Mesenchymal stem cell of the bone marrow (primary cell): ENCODE measurements around the genes AMZ1 and SDK1.

DNA sequence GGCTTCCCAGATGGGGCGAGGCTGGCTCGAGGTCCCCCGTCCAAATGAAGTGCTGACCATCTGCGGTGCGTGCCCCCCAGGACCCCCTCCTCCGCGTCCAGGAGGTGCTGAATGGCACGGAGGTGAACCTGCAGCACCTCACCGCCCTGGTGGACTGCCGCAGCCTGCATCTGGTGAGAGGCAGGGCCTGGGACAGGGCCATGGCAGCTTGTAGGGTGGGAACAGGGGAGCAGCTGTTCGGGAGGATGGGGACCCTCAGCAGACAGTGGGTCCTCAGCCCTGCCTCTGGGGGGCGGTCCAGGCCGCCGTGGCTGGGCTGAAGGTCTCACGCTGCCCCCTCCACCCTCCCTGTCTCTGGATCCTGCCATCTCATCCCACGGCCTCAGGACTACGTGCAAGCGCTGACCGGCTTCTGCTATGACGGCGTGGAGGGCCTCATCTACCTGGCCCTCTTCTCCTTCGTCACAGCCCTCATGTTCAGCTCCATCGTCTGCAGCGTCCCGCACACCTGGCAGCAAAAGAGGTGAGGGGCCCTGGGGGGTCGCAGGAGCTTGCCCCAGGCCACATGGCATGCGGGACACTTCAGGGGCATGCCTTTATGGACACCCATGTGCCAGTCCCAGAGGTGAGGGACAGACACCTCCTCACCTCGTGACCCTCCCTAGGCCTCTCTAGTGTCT, 24.4 kb downstream of the TTYH3 start:
- CAGE, long polyA plus RNA = no peak

- CAGE, long polyA plus RNA = no peak
Observed at GRCh38 chr7:2676489-2676944, 11.5 kb upstream of the AMZ1 start.

- CAGE, long polyA plus RNA = no peak
Observed at GRCh38 chr7:2687960-2688607, at the start of gene AMZ1. AMZ1 (plus strand) TSS chr7:2688202.

- CAGE, long polyA plus RNA = no peak
Observed at GRCh38 chr7:2698711-2699534, 10.9 kb downstream of the AMZ1 start.

DNA sequence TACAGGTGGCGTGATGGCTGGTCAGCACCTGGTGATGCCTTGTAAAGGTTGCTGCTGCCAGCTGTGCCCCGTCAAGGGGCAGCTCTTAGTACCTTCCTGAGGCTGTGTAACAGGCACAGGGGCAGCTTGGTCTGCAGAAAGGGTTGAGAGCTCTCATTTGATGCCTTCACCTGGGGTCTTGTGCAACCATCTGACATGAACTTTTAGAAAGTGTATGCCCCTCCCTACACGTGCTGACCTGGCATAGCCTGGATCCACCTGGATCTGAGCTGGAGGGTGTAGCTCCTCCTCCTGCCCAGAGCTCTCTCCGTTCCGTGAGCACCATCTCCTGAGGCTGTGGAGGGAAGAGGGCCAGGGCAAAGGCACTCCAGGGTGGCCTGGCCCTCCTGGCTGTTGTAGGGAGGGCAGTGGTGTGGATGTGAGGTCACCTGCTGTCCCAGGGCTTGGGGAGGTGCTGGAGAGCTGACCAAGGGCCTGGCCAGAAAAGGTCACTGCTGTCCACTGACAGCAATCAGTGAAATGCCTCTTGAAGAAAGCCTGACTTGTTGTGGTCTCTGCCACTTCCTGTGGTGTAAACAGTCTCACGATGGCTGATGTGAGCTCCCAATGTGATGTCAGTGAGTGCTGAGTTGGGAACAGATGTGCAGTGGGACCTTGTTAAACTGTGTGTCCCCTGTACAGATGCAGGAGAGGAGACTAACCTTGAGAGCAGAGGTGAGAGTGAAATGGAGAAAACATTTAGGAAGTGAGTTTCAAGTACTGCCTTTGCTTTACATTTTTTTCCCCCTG, 23.0 kb downstream of the AMZ1 start:
- CAGE, long polyA plus RNA = no peak

GRCh38 chr7:2720685-2721453, 32.9 kb downstream of the AMZ1 start:
- CAGE, long polyA plus RNA = no peak

DNA sequence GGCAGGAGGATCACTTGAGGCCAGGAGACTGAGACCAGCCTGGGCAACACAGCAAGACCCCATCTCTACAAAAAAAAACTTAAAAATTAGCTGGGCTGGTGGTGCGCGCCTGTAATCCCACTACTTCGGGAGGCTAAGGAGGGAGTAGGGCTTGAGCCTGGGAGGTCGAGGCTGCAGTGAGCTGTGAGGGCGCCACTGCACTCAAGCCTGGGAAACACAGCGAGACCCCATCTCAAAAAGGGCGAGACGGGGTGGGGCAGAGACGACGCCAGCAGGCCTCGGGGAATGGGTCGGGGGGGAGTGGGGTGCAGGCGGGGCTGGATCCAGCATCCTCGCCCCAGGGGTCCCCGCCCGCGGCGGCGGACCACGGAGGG, 708 bp downstream of the GNA12 start:
- CAGE, long polyA plus RNA = no peak

GRCh38 chr7:2880775-2881214, 36.7 kb upstream of the GNA12 start:
- CAGE, long polyA plus RNA = no peak

DNA sequence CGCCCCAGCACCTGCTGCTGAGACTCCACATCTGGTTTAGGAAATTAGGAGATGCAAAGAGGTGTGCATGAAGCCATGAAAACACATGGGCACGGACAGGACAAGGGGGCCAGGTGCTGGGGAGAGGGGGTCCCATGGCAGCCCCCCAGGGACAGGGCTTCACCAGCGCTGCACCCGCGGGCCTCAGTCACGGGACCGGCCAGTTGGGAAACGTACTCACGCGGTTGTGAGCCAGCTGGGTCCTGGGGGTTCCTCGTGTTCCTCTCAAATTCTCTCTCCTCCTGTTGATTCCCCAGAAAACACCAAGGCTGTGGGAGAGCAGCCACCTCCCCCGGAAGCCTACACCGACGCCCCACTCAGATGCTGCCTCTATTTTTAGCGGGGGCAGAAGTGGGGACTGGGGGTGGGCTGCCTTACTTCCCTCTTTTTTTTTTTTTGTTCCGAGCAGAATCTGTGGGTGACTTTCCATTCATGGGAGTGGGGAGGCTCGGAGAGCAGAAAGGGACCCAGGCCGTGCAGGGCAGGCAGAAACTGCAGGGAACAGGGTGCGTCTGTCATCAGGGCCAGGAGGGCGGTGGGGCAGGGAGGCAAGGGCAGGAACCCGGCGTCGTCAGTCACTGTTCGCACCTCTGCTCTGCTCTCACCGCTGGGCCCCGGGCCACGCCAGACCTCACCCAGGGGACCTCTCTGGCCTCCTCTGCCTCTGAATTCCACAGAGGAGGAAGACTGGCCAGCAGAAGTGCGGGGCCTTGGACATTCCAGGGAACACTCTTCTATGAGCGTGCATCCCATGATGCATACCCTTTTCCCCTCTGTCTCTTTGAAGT, 63.2 kb downstream of the CARD11 start:
- CAGE, long polyA plus RNA = no peak

- CAGE, long polyA plus RNA = no peak
Observed at GRCh38 chr7:3159458-3159878, 115.8 kb upstream of the CARD11 start.

GRCh38 chr7:3300538-3301434, at the start of gene SDK1:
SDK1 (plus strand) TSS chr7:3301252.
- CAGE, long polyA plus RNA = no peak

DNA sequence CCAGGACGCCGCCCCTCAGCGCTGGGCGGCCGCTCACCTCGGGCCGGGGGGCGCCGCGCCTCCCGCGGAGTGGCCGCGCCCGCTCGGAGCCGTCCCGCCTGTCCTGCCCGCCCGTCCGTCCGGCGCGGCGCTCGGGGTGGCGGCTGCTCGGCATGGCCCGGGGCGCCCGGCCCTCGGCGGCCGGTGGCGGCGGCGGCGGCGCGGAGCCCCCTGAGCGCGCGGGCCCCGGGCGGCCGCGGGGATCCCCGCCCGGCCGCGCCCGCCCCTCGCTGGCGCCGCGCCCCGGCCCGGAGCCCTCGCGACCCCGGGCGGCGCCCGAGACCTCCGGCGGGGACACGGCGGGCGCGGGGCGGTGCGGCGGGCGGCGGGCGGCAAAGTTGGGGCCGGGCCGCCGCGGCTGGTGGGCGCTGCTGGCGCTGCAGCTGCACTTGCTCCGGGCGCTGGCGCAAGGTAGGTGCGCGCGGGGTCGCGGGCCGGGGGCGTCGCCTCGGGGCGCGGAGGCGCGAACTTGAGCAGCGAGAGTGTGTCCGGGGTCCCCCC, 453 bp downstream of the SDK1 start:
- CAGE, long polyA plus RNA = no peak

GRCh38 chr7:3370674-3371665, 69.9 kb downstream of the SDK1 start:
- CAGE, long polyA plus RNA = no peak

- CAGE, long polyA plus RNA = no peak
Observed at GRCh38 chr7:3638967-3639266, 337.9 kb downstream of the SDK1 start.

DNA sequence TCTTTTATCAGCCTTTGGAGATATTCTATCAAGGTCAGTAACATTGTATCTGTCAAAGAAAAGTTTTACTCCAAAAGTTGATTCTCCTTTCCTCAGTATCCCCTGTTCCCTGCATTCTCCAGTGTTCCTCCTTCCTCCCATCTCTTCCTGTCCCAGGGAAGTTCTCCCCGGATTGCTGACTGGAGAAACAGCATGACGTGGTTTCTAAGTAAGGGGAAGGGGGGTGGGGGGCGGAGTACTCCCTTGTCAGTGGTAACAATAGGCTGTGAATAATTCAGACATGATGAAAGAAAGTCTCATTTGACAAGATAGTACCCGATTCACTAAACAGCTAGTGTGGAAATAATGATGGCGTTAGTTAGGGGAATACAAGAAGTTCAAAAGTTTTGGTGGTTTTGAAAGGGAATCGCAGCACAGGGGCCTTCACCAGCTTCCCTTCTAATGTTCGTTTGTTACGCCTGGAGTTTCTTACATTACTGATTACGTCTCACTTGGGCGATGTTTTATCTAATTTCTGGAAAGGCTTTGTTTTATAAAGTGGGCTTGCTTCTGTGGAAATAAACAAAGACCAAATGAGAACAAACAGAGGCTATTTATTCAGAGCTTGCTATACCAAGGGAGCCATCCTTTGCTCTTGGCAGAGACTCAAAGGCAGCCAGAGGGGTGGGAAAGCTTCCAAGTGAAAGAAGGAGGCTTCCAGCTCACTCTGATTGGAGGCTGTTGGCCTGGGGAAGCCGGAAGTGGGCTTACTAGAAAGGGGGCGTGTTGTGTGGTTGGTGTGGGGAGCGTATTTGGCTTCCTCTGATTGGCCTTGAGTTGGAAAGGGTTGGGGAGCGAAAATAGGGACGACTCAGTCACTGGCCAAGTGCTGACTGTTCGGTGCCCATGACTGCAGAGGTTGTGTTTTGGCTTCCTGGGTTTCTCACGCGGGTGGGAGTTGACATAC, 453.7 kb downstream of the SDK1 start:
- CAGE, long polyA plus RNA = no peak

GRCh38 chr7:3861706-3862160, 560.7 kb downstream of the SDK1 start:
- CAGE, long polyA plus RNA = no peak

- CAGE, long polyA plus RNA = no peak
Observed at GRCh38 chr7:4267608-4268169, 414.4 kb upstream of the FOXK1 start.

GRCh38 chr7:4613884-4614358, 68.2 kb upstream of the FOXK1 start:
- CAGE, long polyA plus RNA = no peak

DNA sequence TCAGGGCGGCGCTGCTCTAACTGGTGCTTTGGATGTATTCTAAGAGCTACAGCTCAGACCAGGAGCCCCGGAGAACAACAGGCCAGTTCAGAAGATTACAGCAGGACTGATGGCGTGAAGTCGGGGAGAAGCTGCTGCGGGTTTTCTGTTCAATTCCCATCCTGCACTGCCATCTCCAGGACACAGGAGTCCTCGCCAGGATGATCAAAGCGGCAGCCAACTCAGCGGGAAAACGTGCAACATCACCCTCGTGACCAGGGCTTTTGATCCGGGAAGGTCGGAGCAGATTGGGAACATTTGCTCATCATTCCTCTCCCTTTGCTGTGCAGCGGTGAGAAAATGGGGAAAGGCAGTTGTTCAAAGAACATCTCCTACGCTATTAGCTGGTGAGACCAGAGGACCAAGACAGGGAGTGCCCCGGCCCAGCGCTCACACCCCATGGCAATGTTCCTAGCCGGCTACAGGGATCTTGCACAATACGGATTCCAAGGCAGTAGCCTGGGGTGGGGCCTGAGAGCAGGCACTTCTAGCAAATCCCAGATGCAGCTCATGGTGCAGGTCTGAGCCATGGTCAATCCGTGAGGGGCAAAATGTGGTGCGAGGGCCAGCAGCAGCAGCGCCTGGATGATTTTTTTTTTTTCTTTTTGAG, 50.3 kb upstream of the FOXK1 start:
- CAGE, long polyA plus RNA = no peak

DNA sequence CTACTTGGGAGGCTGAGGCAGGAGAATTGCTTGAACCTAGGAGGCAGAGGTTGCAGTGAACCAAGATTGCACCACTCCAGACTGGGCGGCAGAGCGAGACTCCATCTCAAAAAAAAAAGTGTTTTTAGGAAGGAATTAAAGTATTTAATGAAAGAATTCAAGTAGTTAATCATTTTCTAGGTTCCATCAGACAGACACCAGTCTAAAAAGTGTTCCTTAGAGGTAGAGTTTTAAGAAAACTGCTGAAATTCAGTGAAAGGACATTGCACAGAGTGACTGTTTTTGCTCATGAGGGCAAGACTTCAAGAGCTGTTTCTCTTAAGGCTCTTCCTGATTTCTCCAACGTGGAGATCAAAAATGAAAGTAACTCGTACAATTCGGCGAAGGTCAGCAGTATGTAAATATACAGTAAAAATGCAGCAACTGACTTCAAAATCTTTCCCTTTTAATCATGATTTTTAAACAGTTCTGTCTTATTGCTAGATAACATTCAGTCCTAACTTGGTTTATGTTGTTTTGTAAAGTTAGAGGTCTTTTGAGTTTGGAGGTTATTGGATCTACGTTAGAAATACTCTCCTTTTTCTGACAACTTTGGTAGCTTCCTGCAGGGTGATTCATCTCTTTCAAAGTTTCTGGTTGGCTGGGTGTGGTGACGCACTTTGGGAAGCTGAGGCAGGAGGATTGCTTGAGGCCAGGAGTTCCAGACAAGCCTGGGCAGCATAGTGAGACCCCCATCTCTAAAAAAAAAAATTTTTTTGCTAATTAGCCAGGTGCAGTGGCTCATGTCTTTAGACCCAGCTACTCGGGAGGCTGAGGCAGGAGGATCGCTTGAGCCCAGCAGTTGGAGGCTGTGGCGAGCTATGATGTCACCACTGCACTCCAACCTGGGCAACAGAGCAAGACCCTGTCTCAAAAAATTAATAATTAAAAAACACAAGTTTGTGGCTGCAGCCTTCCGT, 29.4 kb upstream of the AP5Z1 start:
- CAGE, long polyA plus RNA = no peak